Endometrial microvascular endothelial cells (primary cell): Measurements from ENCODE around the genes LETM1, NELFA and MXD4.

DNA sequence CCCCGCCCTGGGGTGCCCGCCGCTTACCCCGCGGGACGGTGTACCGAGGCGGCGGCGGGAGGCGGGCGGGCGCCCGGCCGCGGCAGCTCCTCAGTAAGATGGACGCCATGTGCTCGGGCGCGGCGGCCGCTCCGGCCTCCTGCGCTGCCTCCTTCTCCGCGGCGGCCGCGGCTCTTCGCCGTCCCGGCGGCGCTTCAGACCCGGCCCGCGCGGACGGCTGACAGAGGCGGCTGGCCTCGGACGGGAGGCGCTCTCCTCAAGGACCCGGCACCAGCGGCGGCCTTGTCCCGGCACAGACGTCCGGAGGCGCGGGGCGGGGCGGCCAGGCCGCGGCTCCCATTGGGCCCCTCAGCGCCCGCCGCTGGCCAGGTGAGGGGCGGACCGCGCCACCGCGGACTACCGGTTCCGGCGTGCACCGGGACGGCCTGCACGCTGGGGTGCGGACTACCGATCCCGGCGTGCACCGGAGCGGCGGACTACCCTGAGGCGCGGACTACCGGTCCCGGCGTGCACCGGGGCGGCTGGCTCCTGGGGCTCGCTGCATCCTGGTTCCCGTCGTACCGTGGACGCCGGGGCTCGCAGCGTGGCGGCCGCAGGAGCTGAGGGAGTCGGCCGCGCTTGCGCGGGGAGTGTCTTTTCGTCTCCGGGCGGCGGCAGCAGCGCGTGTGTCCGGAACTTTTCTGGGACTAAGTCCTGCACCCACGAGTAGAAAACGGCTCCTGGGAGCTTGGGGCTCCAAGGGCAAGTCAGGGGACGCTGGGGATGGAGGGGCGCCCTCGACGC, at the start of gene LETM1:
TSS of gene LETM1 (minus strand) at position 315 of the 783 bp plus-strand sequence.
- RAMPAGE, long total RNA: no peak

DNA sequence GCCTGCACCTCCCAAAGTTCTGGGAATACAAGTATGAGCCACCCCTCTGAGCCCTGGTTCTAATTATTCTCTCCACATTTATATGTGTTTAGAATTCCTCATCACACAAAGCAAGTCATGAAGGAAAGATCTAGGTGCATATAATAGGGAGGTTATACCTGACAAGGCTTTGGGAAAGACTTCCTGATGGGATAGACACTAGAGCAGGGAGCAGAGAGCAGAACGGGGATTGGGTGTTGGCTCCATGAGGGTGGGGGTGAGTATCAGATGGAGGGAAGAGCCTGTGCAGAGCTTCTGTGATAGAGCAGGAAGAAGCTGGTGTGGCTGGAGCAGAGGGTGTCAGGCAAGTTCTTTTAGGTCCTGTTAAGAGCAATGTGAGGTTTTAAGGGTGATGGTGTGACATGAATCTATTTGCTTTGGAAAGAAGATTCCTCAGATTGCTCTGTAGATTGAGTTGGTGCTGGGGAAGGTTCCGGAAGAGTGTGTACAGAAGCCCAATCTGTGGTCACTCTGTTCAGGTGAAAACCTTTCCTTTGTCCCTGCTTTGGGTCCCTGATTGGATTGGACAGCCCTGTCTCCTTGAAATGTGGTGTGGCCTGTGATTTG, 10.6 kb downstream of the NSD2 start:
- RAMPAGE, long total RNA: no peak

DNA sequence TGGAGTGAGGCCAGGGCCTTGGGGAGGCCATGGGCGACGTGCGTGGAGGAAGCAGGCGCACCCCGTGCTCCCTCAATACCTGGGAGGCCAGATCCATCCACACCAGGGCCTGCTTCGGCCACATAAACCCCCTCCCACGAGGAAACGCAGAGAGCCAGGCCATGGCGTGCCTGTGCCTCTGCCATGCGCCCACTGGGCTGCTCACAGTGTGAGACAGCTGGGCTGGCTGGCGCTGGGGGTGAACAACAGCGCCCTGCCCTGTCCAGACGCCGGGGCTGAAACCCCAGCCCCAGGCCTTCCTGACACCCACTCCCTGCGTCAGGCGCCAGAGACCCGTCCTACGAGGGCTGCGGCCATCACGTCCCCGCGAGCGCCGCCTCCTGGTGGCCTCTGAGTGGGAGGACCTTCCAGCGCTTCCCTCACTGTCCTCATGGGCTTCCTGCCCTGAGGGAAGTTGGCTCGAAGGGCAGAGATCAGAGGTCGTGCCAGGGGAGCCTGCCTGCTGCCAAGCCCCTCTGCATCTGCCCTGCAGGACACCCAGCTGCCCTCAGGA, 16.4 kb downstream of the NELFA start:
- RAMPAGE, long total RNA: no peak

GRCh38 chr4:2008639-2009812, at the start of gene NELFA:
Gene NELFA (minus strand): TSS chr4:2008974.
- RAMPAGE, long total RNA: start-site peak on the minus strand at chr4:2008965-2008974, 45 and 55 reads in 2 replicates

DNA sequence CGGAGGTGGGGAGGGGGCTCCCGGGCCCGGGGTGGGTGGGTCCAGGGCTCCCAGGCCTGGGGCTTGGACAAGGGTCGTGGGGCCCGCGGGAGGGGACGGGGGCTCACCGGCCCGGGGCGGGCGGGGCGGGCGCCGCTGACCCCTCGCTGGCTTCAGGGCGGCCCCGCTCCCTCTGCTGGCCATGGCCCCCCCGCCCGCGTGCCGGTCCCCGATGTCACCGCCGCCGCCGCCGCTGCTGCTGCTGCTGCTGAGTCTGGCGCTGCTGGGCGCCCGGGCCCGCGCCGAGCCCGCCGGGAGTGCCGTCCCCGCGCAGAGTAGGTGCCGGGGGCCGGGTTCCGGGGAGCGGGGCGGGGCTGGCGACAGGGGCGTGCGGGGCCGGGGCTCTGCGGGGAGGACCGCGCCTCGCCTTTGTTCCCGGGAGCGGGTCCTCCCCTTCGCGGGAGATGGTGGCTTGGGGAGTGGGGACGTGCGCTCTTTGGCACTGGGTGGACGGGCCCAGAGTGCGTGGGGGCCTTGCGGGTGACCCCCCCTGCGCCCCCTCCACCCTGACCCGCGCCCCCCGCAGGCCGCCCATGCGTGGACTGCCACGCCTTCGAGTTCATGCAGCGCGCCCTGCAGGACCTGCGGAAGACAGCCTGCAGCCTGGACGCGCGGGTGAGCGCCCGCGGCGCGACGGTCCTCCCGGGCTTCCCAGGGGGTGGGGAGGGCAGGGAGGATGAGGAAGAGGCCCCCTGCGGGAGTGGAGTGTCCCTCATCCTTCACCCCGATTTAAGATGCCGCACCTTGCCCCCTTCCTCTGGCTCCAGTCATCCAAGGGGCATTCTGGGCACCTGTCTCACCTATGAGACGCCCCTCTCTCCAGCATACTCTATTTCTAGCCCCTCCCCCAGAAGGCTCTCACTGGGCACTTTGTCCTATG, 635 bp downstream of the C4orf48 start:
- RAMPAGE, long total RNA: no peak

DNA sequence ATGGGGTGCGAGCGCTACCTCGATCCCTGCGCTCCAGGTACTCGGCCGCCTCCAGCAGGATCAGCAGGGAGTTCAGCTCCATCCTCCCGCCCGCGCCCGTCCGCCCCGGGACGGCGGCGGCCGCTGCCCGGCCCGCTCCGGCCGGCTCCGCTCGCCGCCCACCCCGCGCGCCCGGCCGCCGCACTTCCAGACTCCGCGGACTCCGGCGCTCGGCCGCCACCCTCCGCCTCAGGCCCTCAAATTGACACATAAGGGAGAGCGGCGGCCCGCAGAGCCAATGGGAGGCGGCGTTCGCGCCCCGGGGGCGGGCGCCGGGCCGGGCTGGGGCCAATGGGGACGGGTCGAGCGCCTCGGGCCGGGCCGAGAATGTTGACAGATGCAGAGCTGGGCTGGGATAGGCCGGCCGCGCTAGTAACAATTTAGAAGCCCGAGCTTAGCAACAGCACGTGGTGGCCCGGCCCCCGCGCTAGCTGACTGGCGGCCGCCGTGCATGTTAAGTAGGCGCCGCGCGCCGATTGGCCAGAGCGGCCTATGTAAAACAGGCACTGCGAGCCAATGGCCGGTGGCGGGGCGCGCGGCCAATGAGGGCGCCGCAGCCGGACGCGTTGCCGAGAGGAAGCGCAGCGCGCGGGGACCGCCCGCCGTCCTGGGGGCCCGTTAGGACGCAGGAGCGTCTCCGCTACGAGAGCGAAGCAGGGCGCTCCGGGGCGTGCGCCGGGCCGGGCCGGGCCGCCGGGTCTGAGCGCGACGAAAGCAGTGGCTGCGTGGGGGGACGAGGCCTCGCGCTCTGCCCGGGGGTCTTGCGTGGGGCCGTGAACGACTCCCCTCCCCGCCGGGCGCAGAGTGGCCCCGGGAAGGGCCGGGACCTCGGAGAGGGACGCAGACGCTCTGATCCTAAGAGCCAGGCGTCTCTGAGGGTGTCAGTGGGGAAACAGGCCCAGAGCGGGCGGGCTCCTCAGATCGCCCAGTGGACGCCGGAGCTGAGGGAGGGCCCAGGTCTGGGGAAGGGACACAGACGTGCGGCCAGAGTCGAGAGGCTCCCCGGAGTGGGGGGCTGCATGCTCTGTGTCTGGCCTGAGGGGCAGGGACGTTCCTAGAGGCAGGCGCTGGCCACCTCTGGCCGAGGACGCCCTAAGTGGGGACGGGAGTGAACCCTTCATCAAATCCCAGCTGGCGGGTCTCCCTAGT, at the start of gene MXD4:
TSS of gene MXD4 (minus strand) at position 211 of the 1,188 bp plus-strand sequence.
- RAMPAGE, long total RNA: no peak

DNA sequence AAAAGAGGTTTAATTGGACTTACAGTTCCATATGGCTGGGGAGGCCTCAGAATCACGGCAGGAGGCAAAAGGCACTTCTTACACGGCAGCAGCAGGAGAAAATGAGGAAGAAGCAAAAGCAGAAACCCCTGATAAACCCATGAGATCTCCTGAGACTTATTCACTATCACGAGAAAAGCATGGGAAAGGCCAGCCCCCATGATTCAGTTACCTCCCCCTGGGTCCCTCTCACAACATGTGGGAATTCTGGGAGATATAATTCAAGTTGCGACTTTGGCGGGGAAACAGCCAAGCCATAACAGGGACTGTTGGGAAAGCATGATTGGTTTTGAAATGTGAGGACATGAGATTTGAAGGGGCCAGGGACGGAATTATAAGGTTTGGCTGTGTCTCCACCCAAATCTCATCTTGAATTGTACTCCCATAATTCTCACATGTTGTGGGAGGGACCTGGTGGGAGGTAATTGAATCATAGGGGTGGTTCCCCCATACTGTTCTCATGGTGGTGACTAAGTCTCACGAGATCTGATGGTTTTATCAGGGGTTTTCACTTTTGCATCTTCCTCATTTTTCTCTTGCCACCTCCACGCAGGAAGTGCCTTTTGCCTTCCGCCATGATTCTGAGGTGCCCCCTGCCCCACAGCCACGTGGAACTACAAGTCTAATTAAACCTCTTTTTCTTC, 35.5 kb downstream of the ZFYVE28 start:
- RAMPAGE, long total RNA: no peak

DNA sequence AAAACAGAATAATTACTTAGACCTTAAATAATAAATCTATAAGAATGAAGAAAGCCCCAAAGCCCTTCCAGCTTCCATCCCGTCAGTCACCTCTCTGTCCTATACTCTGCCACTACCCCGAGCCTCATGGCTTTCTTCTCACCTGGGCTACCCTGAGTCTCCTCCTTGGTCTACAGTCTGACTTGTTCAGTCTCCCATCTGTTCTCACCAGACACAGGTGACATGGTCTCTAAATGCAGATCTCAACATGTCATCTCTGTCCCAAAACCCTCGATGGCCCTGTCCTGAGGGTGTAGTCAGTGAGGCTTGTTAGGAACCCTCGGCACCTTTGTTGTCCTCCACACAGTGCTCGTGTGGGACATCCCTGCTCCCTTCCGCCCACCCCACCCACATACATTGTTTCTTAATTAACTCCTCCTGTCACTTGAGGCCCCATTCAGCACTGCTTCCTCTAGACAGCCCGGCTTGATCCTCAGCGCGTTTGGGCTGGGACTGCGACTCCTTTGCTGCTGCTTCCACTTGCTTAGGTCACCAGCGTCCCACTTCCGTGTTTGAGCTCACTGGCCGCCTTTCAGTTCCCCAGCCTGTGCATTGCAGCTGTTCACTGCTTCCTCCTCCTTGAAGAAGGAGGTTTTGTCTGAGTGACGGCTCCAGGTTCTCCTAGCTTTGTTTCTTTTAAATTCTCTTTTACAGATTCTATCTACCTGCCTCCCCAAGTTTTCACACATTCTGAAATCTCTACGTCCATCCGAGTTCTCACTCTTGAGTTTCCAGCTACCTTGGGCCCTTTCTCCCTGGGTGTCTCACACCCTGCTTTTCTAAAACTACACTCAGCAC, 16.0 kb downstream of the RNF4 start:
- RAMPAGE, long total RNA: no peak

GRCh38 chr4:2515323-2516316, 20.8 kb upstream of the FAM193A start:
- RAMPAGE, long total RNA: no peak

DNA sequence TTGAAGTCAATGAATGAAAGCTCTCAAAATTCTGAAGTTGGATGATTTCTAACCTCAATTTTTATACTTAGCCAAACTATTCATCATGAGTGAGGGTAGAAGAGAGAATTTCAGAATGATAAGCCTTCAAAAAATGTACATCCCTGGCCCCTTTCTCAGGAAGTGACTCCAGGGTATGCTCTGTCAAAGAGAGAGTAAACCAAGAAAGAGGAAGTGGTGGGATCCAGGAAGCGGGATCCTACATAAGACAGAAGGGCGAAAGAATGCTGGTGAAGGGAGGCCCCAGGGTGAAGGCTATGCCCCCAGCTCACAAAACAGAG, 14.6 kb upstream of the TNIP2 start:
- RAMPAGE, long total RNA: no peak

DNA sequence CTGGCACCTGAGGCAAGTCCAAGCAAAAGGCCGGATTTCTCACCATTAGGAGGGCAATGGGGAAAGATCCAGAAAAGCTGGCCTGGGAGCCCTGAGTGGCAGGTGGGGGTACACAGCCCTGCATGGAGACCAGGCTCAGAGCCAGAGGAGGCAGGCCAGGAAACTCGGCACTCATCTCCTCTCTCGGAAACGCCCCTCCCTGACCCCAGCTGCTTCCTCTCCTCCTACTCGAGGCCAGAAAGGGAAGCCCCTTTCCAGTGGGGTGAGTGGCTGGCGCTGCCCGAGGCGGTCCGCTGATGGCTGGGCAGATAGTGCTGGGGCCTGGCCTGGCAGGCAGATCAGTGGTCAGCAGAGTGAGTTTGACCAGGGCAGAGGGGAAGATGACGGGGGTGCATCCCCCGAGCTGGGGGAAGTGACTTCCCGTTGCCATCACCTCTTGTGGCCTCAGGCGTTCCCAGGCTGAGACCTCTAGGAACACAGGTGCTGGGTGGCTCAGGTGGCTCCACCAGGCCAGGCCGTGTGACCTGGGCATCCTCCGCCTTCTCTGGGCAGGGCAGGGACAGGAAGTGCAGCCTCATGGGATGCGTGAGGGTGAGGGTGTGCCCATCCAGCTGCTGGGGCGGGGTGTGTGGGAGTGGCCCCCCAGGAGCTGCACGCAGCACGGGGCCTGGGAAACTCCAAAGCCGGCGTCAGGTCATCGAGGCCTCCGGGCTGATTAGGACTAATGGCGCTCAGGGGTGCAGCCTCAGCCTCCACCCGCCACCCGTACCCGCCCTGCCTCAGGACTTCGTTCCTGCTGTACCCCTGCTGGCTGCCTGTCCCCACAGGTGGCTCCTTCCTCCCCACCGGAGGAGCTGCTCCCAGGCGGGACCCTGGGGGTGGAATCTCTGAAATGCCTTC, 5.7 kb downstream of the SH3BP2 start:
- RAMPAGE, long total RNA: no peak

DNA sequence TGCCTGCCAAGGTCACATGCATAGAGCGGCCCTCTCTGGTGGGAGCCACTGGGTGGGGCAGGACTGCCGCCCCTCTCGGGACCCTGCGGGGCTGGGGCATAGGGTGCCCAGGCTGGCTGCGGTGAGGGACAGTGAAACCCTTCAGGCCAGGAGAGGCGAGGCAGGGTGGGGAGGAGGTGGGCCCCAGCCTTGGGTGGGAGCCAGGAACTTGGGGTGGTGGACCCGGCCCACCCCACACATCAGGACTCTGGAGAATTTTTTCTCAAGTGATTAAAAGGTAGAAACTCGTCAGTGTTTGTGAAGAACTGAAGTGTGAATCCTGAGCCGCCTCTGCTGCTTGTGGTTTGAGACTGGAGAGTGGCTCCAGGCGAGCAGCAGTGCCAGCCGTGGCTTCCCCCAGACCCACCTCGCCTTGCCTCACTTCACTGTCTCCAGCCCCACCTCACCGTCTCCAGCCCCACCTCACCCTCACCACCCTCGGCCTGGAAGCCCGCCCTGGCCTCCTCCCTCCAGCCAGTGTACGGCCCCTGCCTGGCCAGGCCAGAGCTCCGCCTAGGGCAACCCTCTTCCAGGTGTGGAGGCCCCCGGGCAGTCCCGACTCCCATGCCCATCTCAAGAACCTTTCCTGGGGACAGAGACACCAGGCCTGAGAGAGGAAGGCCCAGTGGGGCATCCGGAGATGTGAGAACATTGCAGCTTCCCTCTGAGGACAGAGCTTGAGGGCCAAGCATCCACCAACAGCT, 13.5 kb downstream of the SH3BP2 start:
- RAMPAGE, long total RNA: no peak

DNA sequence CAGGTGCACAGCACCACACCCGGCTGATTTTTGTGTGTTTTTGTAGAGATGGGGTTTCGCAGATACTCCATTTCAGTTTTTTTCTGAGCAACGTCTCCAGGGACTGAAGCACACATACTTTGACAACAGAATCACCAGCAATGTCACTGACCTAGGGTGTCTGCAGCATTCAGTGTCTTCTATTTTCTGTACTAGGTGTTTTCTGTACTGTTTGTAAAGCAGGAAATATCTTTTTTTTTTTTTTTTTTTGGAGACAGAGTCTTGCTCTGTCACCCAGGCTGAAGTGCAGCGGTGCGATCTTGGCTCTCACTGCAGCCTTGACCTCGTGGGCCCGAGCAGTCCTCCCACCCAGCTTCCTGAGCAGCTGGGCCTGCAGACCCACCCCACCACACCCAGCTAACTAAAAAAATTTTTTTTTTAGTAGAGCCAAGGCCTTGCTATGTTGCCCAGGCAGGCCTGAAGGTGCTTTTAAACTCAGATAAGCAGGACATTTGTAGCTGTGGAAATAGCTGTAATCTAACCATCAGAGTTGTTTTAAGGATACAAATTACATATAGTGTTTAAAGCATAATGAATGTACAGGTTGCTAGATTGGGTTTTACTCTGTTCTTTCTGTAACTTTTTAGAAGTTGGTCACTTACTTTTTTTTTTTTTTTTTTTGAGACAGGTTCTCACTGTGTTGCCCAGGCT, 9.0 kb downstream of the ADD1 start:
- RAMPAGE, long total RNA: no peak

DNA sequence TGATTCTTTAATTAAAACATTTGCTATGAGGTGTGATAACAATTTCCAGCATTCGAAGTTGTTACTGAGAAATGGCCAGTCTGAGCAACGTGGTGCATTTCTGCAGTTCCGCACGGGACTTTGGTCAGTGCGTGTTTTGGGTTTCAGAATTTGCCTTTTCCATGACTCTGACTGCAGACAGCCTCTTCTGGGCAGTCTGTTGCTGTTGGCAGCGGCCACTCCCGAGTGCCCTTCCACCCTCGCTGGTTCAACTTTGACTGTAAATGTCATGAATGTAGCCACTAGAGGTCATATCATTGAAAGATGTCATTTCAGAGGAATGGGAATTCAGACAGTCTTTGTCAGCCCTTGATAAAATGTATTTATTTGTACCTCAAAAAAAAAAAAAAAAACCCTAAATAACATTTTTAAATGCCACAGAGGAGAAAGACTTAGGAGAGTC, 25.0 kb downstream of the MFSD10 start:
- RAMPAGE, long total RNA: no peak

- RAMPAGE, long total RNA: no peak
These were observed 55.7 kb upstream of the HGFAC start for GRCh38 chr4:3386059-3386548.

- RAMPAGE, long total RNA: no peak
These were observed 52.4 kb upstream of the HGFAC start for GRCh38 chr4:3389242-3389948.

DNA sequence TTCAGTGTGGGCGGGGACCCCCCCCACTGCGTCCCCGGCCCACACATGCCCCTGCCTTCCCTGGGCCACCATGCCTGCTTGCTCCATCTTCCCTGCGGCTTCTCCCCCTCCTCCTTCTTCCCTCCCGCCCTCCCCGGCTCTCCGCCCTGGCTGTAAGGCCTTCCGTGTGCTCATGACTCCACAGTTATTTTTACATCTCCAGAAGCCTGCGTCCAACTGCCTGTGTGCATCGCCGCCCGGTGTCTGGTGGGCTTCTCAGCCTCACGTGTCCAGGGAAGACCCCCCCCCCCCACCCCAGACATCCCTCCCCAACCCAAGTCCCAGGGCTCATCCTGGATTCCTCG, 4.0 kb downstream of the DOK7 start:
- RAMPAGE, long total RNA: no peak

DNA sequence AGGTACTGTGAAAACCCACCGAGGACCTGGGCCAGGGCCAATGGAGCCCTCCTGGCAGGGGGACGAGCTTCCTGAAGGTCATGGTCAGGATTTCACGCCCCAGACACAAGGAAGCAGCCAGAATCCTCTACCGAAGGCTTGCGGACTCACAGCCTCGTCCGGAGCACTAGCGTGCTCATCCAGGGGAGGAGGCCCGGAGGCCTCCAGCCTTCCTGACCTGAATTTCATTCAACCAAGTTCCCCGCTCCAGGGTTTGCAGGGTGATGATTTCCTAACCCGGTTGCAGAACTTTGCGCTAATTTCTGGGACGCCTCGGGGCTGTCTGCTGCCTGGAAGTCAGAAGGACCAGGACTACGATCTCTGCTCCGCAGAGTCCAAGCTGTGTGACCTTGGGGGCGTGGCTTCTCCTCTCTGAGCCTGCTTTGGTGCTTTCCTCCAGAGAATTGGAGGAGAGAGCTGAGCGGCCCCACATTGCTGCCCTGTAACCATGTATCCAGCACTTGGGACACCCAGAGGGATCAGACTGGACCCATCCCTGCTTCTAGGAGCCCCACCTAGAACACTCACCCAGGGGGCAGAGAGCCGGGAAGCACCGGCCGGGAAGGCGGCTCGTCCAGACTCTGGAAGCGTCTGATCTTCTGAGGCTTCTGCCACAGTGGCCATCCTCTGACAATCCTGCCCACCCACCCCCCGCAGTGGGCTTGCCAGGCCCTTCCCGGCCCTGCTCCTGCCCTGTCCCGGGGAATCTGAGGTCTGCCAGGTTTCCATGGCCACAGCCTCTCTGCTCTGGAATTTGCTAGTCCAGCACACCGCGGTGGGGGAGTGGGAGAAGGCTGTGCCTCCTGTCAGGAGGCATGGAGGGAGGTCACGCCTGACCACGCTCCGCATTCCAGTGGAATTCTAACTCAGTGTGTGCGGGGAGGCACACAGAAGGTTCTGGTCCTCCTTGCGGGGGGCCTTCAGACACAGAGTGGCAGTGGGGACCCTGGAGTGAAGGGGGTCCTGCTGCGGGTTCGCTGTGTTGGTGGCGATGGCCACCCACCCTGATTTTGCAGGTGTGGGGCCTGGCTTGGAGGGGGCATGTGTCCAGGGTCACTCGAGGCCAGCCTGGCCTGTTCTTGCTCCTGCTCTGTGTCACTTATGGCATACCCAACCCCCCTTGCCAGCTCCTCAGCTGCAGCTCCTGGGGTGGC, 55.9 kb upstream of the ADRA2C start:
- RAMPAGE, long total RNA: no peak

DNA sequence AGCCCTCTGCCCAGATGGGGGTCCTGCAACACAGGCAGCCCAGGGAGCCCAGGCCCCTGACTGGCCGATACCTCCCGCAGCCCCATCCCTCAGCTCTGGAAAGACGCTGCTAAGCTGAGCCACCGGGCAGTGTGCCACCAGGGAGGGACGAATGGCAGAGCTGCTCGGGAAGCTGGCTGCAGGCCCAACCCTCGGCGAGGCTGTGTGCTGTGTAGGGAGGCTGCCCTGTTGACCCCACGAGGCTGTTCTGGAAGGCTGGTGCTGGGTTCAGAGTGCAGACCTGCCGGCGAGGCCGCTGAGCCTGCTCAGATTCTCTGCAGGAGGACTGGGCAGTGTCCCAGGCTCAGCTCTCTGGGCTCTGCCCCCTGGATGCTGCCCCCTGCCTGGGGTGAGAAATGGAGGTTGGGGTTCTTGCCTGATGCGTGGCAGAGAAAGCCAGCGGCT, 61.7 kb downstream of the ADRA2C start:
- RAMPAGE, long total RNA: no peak

- RAMPAGE, long total RNA: no peak
These were observed 2.8 kb downstream of the TMEM128 start for GRCh38 chr4:4245210-4245632.